Osteoblast (primary cell): ENCODE measurements around a stretch of chr4.

- CAGE, long polyA plus RNA, result no peak
- RRBS, result no CpG with 5 or more reads among the region's 3 CpGs
These were observed 205.5 kb downstream of the SOWAHB start for GRCh38 chr4:76692515-76692822.

- CAGE, long polyA plus RNA, result no peak
- RRBS, result no CpG with 5 or more reads among the region's 7 CpGs
These were observed 193.7 kb downstream of the SOWAHB start for GRCh38 chr4:76703825-76705138.

DNA sequence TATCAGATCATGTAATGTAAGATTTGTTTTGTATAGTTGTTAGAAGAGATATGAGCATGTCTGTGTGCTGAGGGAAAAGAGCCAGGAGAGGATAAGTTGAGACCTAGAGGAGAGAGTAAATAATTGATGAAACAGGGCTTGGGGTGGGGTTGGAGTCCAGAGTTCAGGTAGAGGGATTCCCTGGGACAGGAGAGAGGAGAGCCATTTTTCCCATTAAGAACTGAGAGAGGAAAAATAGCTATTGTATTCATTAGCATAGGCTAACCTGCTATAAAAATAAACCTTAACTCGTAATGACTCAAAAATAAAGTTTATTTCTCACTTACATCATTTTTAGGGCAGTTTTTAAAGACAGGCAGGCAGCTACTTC, 4.6 kb upstream of the SOWAHB start:
- CAGE, long polyA plus RNA, result no peak
- RRBS, result no CpG with 5 or more reads among the region's 1 CpG

DNA sequence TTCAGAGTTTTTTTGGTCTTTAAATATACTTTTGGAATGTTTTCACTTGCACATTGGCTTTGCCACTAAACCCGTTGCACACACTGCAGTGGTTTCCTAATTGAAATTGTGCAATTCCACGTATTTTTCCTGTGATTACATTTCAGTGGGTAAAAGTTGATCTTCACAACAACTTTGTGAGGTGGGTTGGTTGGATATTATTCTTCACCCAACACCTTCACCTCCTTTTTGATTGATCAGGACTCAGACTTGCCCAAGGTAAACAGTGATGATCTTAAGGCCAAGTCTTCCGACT, 13.6 kb downstream of the SEPTIN11 start:
- CAGE, long polyA plus RNA, result no peak
- RRBS, result no CpG with 5 or more reads among the region's 3 CpGs

DNA sequence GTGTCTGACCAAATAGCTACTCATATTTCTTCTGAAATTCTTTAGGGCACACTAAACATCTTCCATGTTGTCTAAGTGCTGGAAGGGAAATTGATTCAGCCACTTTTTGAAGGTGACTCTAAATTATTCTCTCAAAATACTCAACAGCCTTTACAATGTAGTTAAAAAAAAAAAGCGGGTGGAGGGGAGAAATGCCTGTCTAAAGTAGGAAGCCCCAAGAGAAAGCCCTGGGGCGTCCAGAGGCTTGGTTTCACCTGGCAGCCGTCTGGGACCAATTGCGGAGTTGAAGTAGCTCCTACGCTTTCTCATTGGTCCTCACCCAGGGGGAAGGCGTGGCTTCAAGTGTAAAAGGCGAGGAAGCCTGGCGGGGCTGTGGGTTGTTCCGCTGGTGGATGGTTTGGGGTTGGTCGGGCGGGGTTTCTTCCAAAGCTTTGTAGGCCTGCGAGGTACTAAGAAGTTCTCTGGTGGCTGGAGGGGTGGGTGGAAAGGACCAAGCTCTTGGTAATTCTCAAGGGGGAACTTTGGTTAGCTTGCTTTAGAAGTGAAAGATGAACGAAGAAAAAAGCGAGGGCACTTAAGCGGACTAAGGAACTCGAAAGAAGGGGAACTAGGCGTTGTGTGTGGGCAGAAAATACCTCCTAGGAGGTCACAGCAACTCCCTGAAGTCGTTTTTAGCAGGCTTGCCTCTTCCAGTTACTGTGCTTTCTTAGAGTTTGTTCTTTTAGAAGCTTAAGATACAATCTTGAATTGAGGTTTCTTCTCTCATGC, 36.5 kb downstream of the CCNG2 start:
- CAGE, long polyA plus RNA, result no peak
- RRBS, result no CpG with 5 or more reads among the region's 18 CpGs

- CAGE, long polyA plus RNA, result no peak
These were observed 67.6 kb upstream of the CXCL13 start for GRCh38 chr4:77538123-77538396.

DNA sequence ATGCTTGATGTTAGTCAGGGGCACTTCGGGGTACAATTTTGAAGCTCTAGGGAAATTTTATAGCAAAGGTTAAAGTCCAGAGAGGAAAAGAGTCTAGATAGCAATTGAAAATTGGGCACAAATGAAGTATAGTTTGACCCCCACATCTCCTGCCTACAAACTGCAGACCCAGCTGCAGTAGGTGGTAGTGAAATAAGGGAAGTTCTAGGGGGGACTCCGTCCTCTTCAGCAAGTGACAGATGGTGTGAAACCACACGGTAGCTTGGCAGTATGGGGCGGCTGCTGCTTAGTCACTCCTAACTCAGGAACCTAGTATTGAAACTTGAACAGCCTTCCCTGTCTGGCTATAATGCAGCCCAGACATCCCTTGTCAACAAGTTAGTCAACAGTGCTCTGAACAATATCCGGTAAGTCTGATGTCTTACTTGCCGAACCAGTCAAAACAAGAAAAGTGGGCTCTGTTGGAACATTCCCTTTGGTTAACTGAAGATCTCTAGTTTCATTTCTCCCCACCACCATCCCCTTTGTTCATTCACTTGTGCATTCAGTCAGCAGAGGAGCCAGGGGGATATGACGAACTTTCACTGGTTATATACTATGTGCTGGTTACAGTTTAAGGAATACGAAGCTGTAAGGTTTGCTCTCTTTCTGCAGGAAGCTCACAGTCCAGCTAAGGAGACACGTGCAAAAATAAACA, 18.7 kb upstream of the CXCL13 start:
- CAGE, long polyA plus RNA, result no peak
- RRBS, result no CpG with 5 or more reads among the region's 9 CpGs

DNA sequence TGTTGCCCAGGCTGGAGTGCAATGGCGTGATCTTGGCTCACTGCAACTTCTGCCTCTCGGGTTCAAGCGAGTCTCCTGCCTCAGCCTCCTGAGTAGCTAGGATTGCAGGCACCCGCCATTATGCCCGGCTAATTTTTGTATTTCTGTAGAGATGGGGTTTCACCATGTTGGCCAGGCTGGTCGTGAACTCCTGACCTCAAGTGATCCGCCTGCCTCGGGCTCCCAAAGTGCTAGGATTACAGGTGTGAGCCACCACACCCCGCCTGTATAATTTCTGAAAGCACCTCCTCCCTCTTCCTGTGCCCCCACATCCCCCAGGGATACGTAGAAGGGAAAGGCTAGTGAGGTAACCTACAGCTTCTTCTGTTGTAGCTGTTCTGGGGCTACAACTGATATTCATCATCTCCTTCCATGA, 102.6 kb downstream of the CXCL13 start:
- CAGE, long polyA plus RNA, result no peak
- RRBS, result no CpG with 5 or more reads among the region's 10 CpGs

- CAGE, long polyA plus RNA, result no peak
- RRBS, result no CpG with 5 or more reads among the region's 2 CpGs
These were observed 18.0 kb downstream of the CNOT6L start for GRCh38 chr4:77800958-77801760.

GRCh38 chr4:77806468-77807100, 12.6 kb downstream of the CNOT6L start:
- CAGE, long polyA plus RNA, result no peak
- RRBS, result no CpG with 5 or more reads among the region's 3 CpGs

GRCh38 chr4:77808977-77809683, 10.0 kb downstream of the CNOT6L start:
- CAGE, long polyA plus RNA, result no peak
- RRBS, result no CpG with 5 or more reads among the region's 3 CpGs

GRCh38 chr4:77816223-77816770, 2.9 kb downstream of the CNOT6L start:
- CAGE, long polyA plus RNA, result no peak
- RRBS, result no CpG with 5 or more reads among the region's 2 CpGs

DNA sequence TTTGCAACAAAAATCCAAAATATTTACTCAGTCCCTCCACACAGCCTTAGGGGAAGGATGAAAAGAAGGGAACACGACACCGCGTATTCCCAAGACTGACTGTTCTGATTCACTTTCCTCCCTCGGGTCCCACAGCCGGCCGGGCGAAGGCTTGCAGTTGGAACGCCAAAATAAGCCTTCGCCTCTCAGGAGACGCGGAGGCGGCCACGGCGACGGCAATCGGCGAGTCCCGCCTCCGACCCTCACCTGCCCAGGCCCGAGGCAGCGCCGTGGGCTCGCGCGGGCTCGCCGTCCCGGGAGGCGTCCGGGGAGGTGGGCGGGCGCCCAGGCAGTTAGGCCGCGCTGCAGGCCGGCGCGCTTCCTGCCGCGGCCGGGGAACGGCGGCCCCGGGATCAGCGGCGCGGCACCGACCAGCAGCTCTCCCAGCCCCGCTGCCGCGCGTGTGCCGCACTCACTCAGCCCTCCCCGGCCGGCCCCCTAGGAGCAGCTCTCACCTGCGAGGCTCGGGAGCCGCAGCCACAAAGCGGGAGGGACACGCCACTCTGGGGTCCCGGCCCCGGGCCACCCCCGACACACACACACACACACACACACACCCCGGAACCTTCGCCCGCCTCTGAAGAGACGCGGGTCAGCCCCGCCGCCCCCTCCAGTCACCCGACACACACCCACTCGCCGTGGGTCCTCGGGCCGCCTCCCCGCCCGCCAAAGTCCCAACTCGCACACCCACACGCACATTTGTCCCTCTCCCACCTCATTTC, 508 bp downstream of the CNOT6L start:
- CAGE, long polyA plus RNA, result no peak
- RRBS, result 1% methylated on average over 16 of the region's 78 CpGs

- CAGE, long polyA plus RNA, result no peak
- RRBS, result no CpG with 5 or more reads among the region's 5 CpGs
These were observed 2.0 kb upstream of the CNOT6L start for GRCh38 chr4:77821120-77821625.

- CAGE, long polyA plus RNA, result no peak
These were observed 8.2 kb upstream of the CNOT6L start for GRCh38 chr4:77827266-77827842.

GRCh38 chr4:77861430-77861885, 1.2 kb upstream of the MRPL1 start:
- CAGE, long polyA plus RNA, result no peak

GRCh38 chr4:78056064-78057116, 733 bp upstream of the FRAS1 start:
- CAGE, long polyA plus RNA, result no peak
- RRBS, result 3% methylated on average over 6 of the region's 48 CpGs

DNA sequence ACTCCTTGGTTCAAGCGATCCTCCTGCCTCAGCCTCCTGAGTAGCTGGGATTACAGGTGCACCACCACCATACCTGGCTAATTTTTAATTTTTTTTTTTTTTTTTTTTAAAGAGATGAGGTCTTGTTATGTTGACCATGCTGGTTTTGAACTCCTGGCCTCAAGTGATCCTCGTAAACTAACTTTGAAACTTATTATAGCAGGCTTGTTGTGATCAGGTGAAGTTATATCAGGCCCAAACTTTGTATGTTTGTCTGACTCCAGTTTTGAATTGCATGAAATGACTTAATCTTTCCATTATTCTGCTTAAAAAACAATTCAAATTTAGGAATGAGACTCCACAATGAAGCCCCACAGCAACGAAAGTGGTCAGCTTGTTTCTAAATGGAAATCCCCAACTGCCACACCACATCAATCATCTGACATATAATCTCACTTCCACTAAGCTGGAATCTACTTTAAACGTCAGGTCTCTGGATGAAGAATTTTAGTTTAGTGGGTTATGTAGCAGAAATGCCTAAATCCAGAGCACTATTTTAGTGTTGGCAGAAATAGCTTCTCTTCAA, 1.9 kb upstream of the BMP2K start:
- CAGE, long polyA plus RNA, result no peak
- RRBS, result no CpG with 5 or more reads among the region's 4 CpGs

DNA sequence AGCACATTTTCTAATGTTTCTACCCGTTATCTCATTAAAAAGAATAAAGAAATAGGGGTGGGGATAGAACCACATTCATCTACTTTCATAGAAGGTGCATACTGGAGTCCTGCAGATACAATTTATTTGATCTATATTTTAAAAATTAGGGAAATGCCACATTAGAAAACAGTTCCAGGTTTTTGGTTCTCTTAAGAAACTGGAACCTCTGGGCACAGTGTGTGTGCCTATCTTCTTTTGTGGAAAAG, 1.4 kb upstream of the BMP2K start:
- CAGE, long polyA plus RNA, result no peak
- RRBS, result no CpG with 5 or more reads among the region's 1 CpG

DNA sequence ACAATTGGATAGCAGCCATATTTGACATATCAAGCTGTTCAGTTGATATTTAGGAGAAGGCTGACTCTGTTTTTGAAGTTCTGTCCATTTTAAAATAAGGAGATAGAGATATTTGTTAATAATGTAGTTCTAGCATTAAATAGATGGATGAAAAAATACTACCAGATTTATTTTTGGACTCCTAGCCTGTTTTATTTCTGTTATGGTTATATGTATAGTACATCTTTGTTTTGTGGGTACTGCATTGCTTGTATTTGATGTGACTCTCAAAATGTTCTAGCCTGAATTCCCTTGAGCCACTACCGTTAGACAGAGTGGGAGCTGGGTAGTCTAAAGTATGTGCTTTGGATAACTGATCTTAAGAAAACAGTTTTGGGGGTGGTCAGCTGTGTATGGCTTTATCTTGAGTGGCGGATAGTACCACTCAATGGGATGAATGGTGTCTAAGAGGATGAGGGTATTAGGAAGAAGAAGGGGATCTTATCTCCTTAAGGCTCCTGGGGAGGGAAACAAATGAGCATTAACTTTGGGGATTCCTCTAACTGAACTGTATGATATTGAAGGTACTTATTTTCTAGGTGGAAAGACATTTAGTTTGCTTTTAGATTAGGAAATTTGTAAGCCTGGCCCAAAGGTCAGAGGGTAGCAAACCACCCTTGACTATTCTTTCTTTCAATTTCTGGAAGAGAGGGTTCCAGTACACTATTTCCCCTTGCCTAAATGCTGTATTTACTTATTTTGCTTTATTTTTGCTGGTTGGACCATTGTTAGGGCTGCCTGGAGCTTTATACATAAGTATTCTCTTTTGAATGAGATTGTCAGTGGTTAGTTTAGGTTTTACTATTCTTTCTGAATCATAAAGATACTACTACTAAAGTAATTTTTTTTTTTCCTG, 11.3 kb downstream of the BMP2K start:
- CAGE, long polyA plus RNA, result no peak
- RRBS, result no CpG with 5 or more reads among the region's 2 CpGs